ENCODE results near the gene DGCR8.

GRCh38 chr22:20062909-20063378 lies 17.1 kb upstream of the DGCR8 start:
- PRO-cap = no peak
- RAMPAGE, long total RNA, 2 experiments = no peak in any of the 2 experiments

DNA sequence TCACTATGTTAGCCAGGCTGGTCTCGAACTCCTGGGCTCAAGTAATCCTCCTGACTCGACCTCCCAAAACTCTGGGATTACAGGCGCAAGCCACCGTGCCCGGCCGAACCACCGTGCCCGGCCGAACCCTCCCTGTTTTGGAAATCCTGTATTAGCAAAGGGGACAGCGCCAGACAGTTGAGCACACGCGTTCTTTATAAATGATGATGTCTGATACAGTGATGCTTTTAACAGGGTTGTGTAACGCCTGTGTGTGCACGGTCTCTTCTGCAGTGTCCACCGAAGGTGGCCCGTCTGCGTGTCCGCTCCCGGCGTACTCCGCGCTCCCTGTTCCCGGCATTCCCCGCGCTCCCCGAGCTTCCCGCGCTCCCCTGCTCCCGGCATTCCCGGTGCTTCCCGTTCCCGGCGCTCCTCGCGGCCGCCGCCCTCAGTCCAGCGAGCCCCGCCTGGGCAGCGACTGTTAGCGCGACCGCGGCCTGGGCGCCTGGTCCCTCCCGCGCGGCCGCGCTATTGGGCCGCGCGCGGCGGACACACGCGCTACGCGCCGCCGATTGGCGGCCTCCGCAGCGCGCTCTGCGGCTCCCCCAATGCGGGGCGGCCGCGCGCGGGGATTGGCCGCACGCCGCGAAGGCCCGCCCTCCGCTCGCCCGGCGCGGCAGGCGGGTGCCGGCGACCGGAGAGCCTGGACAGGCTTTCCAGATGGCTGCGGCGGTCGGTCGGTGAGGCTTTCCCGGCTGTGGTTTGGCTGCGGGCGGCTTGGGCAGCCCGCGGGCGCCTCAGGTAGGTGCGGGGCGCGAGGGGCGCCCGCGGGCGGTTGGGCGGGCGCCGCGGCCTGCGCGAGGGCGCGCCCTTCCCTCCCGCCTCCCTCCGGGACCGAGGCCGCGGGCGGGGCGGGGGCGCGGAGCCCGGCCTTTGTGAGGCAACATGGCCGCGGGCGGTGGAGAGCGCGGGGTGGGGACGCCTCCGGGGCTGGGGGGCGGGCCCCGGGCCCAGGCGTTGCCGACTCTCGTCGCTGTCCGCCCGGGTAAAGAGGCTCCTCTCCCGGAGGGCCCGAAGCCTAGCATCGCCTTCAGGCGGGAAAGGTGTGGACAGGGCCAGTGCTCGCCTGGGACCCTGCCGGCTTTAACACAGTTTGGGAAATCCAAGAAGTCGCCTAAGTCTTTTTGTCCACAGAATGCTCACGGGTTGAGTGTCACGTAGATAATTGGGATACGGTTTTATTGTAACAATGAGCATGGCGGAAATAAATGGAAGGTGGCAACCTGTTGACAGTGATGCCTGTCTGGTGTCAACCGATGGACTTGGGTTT lies at the start of gene DGCR8:
Gene DGCR8 (plus strand): TSS at position 638 of the 1,309 bp plus-strand sequence.
- PRO-cap = bidirectional peak, plus-strand start at position 658 of the sequence, minus-strand start at position 329 of the sequence; unidirectional peak, plus-strand start at position 930 of the sequence
- RAMPAGE, long total RNA, 2 experiments = no peak in any of the 2 experiments

GRCh38 chr22:20110742-20111848 lies 4.8 kb upstream of the RANBP1 start:
- PRO-cap = no peak
- RAMPAGE, long total RNA, 2 experiments = no peak in any of the 2 experiments

DNA sequence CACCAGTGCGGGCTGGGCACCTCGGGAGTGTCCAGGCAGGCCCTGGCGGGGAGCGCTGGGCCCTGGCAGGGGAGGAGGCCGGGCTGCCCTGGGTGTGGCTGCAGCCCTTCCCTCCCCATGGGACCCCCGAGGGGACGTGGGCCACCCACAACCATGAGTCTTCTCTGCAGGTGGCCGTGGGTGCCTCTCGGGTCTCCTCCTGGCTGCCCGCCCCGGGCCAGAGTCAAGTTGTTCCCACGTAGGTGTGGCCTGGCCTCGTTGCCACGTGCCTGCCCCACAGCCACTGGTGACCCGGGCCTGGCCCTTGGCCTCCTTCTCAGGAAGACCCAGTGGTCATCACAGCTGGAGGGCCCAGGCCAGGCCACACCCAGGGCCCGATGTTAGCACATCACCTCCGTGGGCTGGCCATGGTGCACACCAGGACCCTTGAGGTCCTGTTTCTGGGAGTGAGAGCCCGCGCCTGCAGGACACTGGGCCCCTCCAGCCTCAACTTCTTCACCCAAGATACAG lies 724 bp downstream of the ZDHHC8 start:
- PRO-cap = no peak
- RAMPAGE, long total RNA, 2 experiments = no peak in any of the 2 experiments

- PRO-cap = no peak
- RAMPAGE, long total RNA, 2 experiments = no peak in any of the 2 experiments
These were observed 55.2 kb upstream of the CCDC188 start for GRCh38 chr22:20205924-20206614.

- PRO-cap = no peak
- RAMPAGE, long total RNA, 2 experiments = no peak in any of the 2 experiments
These were observed 18.9 kb upstream of the RTN4R start for GRCh38 chr22:20286953-20287565.

DNA sequence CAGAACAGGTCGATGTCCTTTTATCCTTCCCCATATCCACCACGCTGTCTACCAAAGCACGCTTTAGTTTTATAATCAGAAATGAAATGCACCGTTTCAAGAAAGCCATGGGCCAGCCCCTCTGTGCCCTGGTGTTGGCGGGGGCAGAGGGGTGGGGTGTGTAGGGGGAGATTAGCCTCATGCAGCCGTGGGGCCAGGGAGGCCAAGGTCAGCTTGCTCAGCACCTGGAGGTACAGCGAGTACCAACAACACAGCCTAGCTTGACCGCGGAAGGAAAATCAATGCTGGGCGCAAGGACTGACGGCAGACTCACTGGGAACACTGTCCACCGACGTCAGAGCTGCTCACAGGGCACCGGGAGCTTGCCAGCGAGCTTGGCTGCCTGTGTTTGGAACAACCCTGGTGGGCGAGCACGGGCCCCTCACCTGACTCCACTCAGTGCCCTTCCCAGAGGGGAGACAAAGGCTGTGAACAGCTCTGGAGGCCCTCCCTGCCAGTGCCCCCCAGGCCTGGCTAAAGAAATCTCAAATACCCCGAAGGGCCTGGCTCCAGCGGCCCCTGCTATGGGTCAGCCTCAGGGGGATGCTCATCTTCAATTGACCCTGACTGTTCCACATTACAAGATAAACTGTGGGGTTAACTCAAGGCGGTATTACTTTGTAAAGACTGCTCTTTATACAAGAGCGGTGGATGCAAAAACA lies 21.2 kb upstream of the RTN4R start:
- PRO-cap = no peak
- RAMPAGE, long total RNA, 2 experiments = no peak in any of the 2 experiments

DNA sequence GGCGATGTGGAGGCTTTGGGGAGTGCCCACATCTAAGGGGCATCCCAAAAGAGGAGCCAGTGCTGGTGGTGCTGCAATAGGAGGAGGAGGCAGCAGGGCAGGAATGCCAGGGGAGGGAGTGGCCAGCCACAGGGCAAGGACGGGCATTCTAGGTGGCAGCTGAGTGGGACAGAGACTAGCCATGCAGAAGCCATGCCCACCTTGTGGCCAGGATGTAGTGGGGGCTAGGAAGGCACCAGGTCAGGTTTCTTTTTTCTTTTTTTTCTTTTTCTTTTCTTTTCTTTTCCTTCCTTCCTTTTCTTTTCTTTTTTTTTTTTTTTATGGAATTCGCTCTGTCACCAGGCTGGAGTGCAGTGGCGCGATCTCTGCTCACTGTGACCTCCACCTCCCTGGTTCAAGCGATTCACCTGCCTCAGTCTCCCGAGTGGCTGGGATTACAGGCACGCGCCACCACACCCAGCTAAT lies 18.8 kb downstream of the DGCR6L start:
- PRO-cap = no peak
- RAMPAGE, long total RNA, 2 experiments = no peak in any of the 2 experiments

- PRO-cap = no peak
- RAMPAGE, long total RNA, 2 experiments = no peak in any of the 2 experiments
These were observed 9.2 kb downstream of the SCARF2 start for GRCh38 chr22:20428335-20428916.

GRCh38 chr22:20436165-20436778 lies 1.4 kb downstream of the SCARF2 start:
- PRO-cap = unidirectional peak, plus-strand start at chr22:20436413
- RAMPAGE, long total RNA, 2 experiments = no peak in any of the 2 experiments

DNA sequence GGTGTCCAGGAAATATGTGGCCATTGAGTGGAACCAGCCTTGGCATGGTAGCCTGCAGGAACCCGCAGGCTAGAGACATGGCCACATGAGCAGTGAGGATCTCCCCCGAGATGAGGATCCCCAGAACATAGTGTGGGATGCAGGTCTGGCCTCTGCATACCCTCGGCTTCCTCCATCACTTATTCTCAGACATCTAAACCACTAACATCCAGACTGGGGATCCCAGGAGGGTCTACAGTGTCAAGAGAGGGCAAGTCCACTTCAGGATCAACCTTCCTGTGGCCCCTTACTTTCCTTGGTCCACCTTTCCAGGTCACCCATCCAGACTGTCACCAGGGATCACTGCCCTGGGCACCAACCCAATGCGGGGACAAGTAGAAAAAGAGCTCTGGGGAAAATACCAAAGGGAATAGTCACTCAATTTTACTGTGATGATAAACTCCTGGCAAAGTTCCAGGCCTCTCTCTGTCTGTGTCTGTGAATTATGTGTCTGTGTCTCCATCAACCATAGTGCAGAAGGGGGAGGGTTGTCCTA lies 3.3 kb upstream of the MED15 start:
- PRO-cap = no peak
- RAMPAGE, long total RNA, 2 experiments = no peak in any of the 2 experiments

DNA sequence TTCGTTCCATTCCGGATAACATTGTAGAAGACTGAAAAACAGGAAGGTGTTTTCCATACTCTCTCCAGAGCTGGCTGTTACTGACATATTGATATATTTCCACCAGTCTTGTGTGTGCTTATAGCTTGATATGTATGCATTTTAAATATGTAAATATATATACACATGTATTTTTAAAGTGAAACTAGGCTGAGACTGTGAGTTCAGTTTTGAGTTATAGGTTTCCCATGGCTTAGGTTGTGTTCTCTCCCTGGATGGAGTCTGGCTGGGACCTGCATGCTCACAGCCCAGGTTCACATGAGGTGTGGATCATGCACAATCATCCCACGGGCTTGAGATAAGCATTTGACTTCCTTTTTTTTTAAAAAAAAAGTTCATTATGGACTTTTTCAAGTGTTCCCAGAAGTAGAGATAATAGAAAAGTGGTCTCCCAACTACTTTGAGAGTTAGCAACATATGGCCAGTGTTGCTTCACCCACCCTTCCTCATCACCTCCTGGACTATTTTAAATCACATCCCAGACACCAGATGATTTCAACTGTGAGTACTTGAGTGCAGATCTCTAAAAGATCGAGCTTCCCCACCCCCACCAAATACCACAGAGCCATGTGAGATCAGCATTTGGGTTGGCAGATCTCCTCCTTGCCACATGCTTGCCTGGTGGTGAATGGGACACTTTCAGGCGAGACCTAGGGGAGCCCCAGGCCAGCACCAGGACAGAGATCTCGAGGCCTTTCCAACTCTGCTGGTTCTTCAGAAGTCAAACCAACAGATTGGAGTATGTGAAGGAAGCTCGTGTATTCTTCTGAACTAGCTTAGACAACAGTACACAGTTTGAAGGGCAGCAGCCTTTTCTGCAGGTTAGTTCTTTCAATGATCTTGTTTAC lies 15.8 kb downstream of the MED15 start:
- PRO-cap = no peak
- RAMPAGE, long total RNA, 2 experiments = no peak in any of the 2 experiments

DNA sequence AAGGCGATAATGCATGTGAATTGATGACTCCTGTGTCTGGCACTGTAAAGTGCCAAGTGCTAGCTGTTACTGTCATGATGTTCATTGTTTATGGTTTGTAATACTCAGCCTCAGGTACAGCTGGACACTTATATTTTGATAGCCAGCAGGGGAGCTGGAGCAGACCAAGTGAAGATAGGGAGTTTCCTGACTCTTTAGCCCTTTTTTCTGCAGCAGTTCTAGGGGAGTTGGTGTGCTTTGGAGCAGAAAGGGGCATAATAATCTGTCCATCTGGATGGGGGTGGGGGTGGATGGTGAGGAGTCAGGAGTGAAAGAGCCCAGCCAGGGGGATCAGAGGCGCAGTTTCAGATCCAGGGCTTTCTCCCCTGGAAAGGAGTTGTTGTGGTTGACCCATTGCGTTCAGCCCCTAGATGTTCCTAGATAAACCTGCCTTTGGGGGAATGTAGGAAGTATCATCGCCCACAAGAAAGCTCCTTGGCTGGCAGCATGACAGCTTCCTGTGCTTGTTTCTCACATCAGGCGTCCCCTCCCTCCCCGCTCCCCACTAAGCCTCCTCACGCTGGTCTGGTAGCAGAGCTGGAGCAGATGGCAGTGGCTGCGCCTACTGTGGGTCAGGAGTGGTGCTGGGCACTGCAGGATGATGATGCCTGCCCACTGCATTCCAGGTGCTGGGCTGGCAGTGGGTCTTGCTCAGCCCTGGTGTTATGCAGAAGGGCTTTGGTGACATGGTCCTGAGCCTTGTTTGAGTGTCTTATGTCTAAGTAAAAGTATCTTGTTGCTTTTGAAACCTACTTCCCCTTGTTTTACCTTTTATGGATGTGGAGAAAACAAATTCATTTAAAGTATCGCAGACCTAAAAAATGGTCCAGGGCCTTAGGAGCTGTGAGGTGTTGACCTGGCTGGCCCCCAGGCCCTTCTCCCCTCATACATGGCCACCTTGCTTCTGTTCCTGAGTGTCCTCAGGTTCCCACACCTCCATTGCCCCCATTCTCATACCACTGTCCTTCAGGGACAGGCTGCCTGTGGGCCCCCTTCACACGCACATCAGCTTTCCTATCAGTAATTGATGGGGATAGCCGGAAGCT lies 42.1 kb downstream of the MED15 start:
- PRO-cap = no peak
- RAMPAGE, long total RNA, 2 experiments = no peak in any of the 2 experiments

GRCh38 chr22:20553716-20554441 lies 46.5 kb downstream of the MED15 start:
- PRO-cap = no peak
- RAMPAGE, long total RNA, 2 experiments = no peak in any of the 2 experiments

GRCh38 chr22:20563113-20563754 lies 55.8 kb downstream of the MED15 start:
- PRO-cap = no peak
- RAMPAGE, long total RNA, 2 experiments = no peak in any of the 2 experiments

- PRO-cap = no peak
- RAMPAGE, long total RNA, 2 experiments = no peak in any of the 2 experiments
These were observed 59.6 kb downstream of the MED15 start for GRCh38 chr22:20566759-20567696.

GRCh38 chr22:20710490-20711113 lies 63.3 kb upstream of the SERPIND1 start:
- PRO-cap = no peak
- RAMPAGE, long total RNA, 2 experiments = no peak in any of the 2 experiments

DNA sequence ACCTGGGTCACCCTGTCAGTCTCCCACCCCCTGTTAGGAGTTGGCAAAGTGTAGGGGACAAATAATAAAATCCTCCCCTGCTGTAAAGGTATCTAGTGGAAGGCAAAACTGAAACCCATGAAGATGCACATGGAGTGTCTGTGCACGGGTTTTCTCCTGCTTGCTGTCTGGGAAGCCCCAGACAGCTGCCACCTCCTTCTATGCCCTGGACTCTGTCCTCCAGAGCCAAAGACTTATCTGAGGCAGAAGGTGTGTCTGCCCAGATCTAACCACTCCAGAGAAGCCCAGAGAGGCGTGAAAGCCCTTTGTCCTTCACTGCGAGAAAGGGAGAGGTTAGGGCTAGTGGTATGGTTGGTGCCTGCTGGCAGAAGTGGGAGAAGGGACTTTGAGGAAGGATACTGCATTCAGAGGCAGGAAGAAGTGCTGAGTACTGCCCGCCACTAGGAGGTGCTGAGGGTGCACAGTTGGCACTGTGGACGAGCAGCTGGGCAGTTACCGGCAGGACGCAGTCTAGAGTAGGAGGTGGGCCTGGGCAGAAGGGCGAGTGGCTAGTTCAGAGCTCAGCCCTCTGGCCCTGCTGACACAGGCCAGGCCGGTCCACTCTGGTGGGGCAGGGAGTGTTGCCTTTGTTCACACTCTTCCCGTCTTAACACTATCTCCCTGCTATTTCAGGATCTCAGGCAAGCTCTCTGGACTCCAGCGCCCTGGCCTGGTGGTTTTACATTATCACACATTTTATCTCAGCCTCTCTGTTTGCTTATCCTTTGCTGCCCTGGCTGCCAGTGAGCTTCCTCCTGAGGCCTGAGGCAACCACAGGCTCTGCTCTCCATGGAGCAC lies 26.6 kb downstream of the SNAP29 start:
- PRO-cap = no peak
- RAMPAGE, long total RNA, 2 experiments = no peak in any of the 2 experiments

- PRO-cap = no peak
- RAMPAGE, long total RNA, 2 experiments = no peak in any of the 2 experiments
These were observed 12.6 kb upstream of the CRKL start for GRCh38 chr22:20904650-20905056.

- PRO-cap = no peak
- RAMPAGE, long total RNA, 2 experiments = no peak in any of the 2 experiments
These were observed 21.1 kb downstream of the CRKL start for GRCh38 chr22:20938015-20939015.